Heart right ventricle (tissue), 2 donors: ENCODE data around the gene WDR35.

GRCh38 chr2:16562847-16563046 is 102.9 kb downstream of the CYRIA start:
- PRO-cap, 2 experiments: no peak in any of the 2 experiments

DNA sequence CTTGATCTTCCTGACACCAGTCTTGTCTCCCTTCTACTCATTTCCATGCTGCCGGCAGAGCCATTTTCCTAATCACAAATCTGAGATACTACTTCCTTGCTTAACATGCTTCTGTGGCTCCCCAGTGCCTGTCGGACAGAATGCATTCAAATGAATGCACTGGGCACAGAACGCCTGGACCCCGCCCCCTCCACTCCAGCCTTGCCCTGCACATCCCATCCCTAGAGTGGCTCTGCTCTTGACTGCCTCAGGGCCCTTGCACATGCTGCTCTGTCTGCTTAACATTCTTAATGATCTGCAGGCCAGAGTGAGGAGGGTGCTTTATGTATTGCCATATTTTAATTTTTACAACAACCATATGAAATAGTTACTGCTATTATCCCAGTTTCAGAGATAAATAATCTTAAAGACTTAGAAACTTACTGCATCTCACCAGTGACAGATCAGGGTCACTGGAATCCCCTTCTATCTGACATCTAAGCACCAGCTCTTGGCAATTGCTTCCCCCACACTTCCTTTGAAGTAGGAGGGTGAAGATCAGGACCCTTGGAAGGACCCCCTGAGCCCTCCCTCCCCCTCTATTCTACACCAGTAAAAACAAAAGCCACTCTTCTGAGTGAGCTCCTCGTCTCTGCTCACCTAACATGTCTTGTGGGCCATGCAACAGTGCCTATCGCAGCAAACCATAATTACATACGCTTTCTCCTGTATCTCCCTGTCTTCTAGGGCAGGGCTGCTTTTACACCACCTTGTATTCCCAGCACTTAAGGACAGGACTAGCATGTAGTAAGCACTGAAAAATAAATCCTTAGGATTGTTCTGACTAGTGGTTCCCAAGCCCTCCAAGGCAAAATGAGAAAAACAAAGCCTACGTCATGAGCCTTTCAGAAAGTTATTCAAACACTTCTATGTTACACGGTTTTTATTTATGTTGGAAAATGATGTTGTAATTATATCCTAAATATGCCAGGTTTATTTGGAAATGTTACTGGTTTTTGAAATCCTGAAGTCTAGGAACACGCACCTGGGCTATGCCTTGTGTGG is 62.3 kb downstream of the CYRIA start:
- PRO-cap, 2 experiments: no peak in any of the 2 experiments

DNA sequence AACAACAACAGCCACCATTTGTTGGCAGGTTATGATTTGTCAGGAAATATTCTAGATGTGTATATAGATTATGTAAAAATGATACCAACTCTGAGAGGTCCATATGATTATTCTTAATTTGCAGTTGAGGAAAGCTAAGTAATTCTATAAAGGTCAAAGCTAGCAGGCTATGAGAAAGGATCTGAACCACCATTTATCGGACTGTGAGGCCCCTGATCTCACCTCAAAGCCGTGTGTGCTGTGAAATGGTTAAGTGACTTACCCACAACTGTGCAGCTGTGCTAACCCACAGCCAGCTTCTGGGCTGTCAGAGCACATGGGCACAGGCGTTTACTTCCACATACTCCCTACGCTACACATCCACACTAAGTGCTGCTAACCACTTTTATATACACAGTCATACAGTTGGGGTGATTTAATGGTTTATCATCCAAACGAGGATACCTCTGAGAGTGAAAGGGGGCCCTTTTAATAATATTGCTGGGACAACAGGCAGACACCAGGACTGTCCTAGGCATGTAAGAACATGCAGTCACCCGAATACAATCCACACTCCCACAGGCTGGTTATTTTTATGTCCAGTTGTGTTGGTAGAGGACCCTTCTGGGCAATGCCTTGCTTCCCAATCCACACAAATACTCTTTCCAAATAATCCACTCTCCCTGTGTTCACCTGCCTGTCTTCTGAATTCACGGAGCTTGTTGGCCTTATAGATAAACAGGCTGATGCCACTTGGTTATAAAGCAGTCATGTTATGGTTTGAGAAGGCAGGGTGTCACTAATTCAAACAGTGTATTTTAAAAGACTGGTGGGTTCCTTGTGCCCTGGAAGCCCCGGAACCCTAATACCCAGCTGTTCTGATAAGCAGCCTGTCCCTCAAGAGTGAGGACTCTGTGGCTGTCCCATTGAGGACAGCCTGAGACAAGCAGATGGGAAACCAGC is 37.2 kb downstream of the CYRIA start:
- PRO-cap, 2 experiments: no peak in any of the 2 experiments

GRCh38 chr2:16664004-16665156 is 1.3 kb downstream of the CYRIA start:
- PRO-cap, 2 experiments: peak in 1 of 2 experiments; most common plus-strand start chr2:16664457 (in 1); most common minus-strand start chr2:16664335 (in 1)

- PRO-cap, 2 experiments: no peak in any of the 2 experiments
Observed at GRCh38 chr2:16665417-16665758, 246 bp downstream of the CYRIA start.

- PRO-cap, 2 experiments: no peak in any of the 2 experiments
Observed at GRCh38 chr2:17543828-17544362, 3.4 kb downstream of the VSNL1 start.

- PRO-cap, 2 experiments: no peak in any of the 2 experiments
Observed at GRCh38 chr2:17738124-17738494, 15.5 kb downstream of the SMC6 start.

DNA sequence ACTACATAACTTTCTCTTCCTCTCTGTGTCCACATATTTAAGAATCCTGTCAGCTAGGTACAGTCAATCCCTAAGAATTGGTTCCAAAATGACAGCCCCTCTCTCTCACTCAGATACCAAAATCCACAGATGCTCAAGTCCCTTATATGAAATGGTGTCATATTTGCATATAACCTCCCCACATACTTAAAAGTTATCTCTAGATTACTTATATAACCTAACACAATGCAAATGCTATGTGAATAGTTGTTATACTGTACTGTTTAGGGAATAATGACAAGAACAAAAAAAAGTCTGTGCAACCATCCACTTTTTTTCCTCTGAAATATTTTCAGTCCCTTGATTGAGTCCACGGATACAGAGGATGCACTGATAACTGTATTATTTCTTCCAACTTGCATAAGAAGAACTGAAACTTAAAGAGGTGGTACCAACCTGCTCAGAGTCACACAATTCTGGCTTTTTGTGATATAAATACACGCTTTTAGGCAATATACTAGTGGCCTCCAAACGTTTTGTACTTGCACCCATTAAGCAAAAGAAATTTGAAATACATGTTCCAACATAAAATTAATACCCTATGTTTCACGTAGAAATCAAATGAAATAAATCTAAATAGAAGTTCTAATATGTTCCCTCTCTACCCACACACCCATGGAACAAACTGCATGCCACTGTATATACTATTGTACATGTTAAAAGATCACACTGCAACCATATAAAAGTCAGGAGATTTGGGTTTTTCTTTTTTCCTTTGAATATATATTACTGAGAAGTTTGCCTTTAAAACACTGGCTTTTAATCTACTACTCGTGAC is 1.3 kb downstream of the SMC6 start:
- PRO-cap, 2 experiments: no peak in any of the 2 experiments

DNA sequence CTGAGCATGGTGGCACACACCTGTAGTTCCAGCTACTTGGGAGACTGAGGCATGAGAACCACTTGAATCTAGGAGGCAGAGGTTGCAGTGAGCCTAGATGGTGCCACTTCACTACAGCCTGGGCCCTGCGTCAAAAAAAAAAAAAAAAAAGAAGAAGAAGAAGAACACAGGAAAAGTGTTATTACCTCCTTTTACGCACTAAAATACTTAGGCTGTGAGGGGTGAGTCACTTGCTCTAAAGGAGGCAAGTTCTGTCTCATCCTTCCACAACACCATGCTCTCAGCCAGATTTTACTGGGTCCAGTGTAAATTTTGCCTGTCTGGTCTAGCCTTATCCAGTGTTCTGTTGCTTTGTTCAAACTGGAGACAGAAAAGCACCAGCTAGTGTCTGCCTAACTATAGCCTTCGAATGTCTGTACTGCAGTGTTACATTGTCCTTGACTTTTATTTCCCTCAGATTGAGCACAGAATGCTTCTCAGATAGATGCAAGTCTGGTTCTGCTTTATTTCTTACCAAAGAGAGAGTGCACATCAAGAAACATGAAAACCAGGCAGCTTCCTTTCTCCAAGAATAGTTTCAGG is 3.3 kb upstream of the MSGN1 start:
- PRO-cap, 2 experiments: no peak in any of the 2 experiments

GRCh38 chr2:17820902-17821474 is 4.7 kb downstream of the MSGN1 start:
- PRO-cap, 2 experiments: peak in 1 of 2 experiments; most common plus-strand start chr2:17821361 (in 1); most common minus-strand start chr2:17821191 (in 1)

DNA sequence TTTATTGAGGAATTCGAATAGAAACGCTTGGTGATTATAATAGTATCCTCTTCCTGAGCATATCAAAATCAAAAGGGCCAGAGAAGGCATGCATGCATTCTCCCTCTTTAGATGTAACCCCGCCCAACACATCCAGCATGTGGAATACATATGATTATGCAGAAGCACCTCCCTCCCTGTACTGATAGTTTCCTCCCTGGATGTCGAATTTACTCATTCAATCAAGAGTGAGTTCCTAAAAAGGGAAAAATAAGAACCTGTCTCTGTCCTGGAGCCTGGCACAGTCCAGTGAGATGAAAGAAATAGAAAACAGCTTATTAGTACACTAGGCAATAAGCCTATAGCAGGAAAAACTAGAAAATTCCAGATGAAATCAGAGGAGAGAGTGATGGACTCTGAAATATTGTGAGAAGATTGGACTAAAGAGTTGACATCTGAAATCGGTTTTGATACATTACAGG is 262.8 kb downstream of the RDH14 start:
- PRO-cap, 2 experiments: no peak in any of the 2 experiments

- PRO-cap, 2 experiments: no peak in any of the 2 experiments
Observed at GRCh38 chr2:19086384-19086650, 272.1 kb downstream of the OSR1 start.

DNA sequence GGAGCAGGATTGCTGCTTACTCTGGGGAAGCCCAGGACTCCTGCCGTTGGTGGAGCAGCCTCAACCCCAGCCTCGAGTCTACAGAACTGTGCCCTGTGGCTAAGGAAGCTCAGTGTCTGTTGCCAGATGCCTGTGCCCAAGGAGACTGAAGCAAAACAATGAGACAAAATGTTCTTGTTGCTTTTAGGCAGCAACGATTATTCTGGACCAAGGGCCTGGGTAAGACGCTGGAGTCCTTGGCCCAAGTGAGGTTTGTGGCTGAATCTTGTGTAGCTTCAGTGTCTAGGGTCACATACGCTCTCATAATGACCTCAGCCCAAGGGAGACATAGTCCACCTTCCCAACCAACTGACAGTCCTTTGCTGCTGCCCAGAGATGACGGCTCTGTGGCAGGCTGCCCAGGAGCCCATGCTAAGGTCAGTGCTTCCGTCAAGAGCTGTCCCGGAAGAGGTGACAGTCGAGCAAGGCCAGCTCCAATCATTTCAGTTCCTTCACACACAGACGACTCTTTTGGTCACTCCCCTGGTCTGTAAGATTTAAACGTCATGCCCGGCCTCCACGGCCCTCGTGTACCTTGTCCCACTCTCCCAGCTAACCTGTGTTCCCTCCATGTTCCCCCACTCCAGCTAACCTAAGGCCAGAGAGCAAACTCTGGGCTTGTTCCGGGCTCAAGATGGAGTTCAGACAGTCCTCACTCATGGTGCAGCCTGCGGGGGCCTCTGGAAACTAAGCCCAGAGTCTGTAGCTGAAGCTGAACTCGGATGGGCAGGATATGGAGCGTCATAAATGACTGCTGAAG is 223.7 kb downstream of the TTC32 start:
- PRO-cap, 2 experiments: peak in 1 of 2 experiments; most common minus-strand start position 350 of the sequence (in 1)

DNA sequence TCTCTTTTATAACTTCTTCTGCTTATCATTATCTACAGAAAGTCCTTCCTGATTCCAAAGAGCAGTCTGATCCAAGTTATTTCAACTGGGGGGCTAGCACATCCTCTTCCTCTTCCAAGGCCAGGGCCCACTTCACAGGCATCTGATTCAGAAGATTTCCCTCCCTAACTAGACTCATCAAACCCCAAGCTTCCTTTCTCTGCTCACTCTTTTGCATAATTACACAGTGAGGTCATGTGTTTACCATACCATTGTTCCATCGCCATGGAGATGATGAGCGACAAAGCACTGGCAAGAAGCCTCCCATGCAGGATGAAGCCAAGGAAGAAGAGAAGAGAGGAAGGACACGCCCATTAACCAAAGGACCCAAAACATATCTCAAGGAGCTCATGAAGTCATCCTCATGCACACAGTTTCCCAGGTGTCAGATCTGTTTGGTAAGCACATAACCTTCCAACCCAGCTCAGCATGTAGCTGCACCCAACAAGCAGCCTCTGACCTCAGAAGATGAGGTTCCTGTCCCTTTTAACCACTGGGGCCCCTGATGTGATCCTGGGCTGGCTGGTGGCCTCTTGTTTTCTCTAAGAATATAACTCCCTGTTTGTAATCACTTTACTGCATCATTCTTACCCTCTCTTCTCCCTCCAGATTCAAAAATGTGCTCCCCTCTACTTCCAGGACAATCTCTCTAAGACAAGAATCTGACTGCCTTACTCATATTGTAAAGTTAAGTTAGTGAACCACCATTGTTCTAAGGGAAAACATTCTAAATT is 190.2 kb downstream of the TTC32 start:
- PRO-cap, 2 experiments: no peak in any of the 2 experiments

DNA sequence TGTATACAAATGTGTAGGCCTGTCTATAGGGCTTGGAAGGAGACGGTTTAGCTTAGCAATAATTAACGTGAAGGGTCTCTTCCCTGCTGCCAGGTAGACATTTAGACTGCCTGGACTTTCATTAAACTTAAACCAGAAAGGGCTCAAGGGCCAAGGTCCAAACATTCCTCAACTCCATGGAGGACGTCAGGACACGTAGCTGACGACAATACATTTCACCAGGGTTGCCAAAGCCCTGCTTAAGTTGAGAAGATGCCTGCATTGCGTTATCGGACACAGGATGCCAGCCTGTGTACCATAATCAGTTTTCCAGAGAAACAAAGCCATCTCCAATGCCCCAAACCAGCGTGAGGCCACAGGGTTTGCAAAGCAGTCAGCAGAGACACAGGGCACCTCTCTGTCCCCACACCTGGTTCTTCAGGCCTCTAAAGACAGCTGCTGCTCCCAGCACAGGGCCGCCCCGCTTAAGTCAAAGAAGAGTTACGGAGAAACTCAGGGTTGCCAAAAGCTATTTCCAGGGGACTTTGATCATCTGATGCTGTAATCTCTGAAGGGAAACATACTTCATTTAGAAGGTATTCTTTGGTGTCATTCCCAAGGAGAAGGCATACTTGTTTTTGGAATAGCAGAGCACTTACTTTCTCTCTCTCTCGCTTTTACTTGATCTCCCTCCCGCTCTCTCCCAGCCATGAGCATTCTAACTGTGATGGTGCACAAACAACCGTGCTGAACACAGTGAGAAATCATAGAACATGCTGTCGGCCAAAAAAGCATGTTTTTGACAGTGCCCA is 46.1 kb downstream of the TTC32 start:
- PRO-cap, 2 experiments: no peak in any of the 2 experiments

DNA sequence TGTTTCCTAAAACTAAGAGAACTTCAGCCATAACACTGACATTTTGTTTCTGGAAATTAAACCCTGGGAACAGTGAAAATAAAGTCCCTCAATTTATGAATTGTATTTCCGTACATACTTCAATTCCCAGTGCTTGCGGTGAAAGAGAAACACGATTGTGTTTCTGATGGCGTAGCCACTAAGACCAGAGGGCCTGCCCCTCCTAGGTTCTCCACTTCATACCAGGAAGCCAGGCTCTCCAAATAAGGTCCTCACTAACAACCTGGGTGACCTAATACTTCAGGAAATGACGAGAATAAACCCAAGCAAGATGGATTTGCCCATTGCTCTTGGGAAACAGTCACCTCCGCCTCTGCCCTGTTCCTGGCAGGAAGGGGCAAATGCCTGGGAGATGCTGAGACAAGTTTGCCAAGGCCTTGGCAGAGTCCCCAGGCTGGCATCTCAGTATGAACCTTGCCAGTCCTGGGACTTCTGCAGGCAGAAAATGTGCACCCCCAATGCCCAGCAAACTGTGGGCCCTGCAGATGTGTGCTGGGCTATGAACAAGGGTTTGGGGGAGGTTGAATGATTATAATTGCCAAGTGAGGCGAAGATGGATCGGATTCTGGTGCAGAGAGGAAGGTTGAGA is 41.7 kb downstream of the TTC32 start:
- PRO-cap, 2 experiments: no peak in any of the 2 experiments

- PRO-cap, 2 experiments: peak in 2 of 2 experiments; most common plus-strand start chr2:19990211 (in 2); most common minus-strand start chr2:19990135 (in 2)
Observed at GRCh38 chr2:19989983-19990422, at the start of gene WDR35. Gene WDR35, minus strand, starts transcription at chr2:19990105.

GRCh38 chr2:20011764-20012241 is 665 bp downstream of the MATN3 start:
- PRO-cap, 2 experiments: no peak in any of the 2 experiments

DNA sequence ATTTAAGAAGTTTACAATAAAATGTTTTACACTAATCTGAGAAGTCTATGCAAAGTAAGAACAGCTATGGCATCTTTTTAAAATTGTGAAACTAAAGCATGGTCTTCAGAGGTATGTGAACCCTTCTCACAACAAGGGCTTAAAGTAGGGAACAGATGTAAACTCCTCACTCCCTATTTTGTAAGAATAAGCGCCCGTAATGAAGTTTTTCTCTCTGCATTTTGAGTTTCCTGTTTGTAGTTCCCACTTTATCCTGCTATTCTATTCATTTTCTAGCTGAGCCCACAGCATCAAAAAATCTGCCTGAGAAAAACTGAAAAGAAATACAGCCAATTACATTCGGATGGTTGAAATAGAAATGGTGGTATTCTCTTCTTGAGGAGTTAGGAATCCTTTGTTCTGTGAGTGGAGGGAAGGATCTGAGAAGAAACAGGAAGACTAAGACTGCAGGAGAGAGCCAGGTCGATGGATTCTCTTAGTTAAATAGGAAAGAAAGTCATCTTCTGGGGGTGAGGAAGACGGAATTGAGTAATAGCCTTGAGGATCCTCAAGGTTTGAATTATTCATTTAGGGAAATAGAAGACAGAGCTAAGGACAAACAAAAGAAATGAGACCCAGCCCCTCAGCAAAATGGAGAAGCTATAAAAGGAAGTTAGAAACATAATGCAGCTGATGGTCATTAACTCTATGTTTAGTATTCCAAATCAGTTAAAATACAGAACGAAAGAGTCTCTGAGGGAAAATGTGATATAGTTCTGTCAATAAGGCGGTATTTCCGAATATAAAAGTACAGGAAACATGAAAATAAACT is 1.9 kb downstream of the LAPTM4A start:
- PRO-cap, 2 experiments: no peak in any of the 2 experiments

DNA sequence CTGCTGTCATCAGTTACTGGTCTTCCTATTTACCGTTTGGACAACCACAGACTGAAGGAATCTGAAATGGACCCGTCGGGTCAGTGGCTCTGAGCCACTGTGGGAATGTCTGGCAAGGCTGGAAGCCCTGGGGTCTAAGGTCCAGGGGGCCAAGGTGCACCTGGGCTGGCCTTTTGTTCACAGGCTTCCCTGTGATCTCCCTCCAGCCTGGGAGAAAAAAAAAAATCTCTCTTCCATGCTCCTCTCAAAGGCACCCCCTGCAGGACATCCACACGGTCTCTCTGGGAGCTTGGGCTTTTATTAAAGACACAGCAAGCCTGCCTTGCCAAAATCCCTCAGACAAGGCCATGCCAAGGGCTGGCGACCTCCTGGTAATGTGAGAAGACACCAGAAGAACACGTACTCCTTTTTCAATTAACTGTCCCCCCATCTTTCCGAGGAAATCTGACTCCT is 42.2 kb upstream of the LAPTM4A start:
- PRO-cap, 2 experiments: no peak in any of the 2 experiments